Keratinocyte (primary cell): ENCODE data around the genes ZNF430, ZNF43 and CCNE1.

GRCh38 chr19:20769495-20769982 is 6.6 kb upstream of the ZNF66 start:
CAGE:
- cytosol, long polyA minus RNA: no peak
- cytosol, long polyA plus RNA: no peak
- long polyA plus RNA: no peak
- nucleus, long polyA minus RNA: no peak
- nucleus, long polyA plus RNA: no peak

DNA sequence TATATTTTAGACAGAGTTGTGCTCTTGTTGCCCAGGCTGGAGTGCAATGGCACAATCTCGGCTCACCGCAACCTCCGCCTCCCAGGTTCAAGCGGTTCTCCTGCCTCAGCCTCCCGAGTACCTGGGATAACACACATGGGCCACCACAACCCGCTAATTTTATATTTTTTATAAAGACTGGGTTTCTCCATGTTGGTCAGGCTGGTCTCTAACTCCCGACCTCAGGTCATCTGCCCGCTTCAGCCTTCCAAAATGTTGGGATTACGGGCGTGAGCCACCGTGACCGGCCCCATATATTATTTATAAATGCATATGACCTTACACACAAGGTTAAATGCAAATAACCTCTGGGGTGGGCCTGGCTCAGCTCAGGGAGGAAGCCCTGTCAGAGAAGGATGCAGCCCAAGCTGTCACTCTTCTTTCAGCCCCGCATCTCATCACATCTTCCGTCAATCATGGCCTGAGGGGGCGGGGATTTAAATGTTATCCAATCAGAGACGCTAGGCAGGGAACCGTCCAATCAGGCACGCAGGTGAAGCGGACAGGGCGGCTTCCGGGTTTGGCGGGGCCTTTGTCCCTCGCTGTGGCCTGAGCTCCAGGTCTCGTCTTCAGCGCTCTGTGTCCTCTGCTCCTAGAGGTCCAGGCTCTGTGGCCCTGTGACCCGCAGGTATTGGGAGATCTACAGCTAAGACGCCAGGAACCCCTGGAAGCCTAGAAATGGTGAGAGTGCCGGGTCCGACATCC is at the start of gene ZNF430:
TSS of gene ZNF430 (plus strand) at position 574 of the 744 bp plus-strand sequence.
CAGE:
- cytosol, long polyA minus RNA: no peak
- cytosol, long polyA plus RNA: no peak
- long polyA plus RNA: start-site peak on the plus strand centred at position 591 of the sequence, 42 bp wide, 91 and 205 reads in 2 replicates
- nucleus, long polyA minus RNA: start-site peak on the plus strand centred at position 584 of the sequence, 36 bp wide, 79 reads
- nucleus, long polyA plus RNA: start-site peak on the plus strand centred at position 585 of the sequence, 41 bp wide, 185 and 348 reads in 2 replicates

GRCh38 chr19:21418754-21419834 is 22.2 kb downstream of the ZNF493 start:
CAGE:
- cytosol, long polyA minus RNA: no peak
- cytosol, long polyA plus RNA: no peak
- long polyA plus RNA: no peak
- nucleus, long polyA minus RNA: no peak
- nucleus, long polyA plus RNA: no peak

DNA sequence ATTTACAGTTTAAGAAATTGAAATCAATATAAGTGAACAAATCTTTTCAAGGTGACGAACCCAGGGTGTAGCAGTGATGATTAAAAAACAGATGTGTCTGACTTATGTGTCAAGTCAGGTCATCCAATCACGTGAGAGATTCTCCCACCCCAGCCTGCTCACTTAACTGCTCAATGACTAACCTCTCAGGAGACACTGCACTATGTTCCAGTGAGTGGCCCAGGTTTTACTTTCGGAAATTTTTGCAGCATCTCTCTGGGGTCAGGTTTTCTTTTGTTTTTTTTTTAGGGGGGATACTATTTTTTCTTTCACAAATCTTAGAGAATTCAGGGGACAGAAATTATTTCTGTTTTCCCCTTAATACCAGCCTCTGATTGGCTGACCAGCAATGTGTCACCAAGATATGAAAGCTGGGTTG is 60.7 kb downstream of the ZNF429 start:
CAGE:
- cytosol, long polyA minus RNA: no peak
- cytosol, long polyA plus RNA: no peak
- long polyA plus RNA: no peak
- nucleus, long polyA minus RNA: no peak
- nucleus, long polyA plus RNA: no peak

GRCh38 chr19:21586175-21586556 is 80.8 kb downstream of the ZNF429 start:
CAGE:
- cytosol, long polyA minus RNA: no peak
- cytosol, long polyA plus RNA: no peak
- long polyA plus RNA: no peak
- nucleus, long polyA minus RNA: no peak
- nucleus, long polyA plus RNA: no peak

GRCh38 chr19:21586557-21587381 is 81.4 kb downstream of the ZNF429 start:
CAGE:
- cytosol, long polyA minus RNA: no peak
- cytosol, long polyA plus RNA: no peak
- long polyA plus RNA: no peak
- nucleus, long polyA minus RNA: no peak
- nucleus, long polyA plus RNA: no peak

DNA sequence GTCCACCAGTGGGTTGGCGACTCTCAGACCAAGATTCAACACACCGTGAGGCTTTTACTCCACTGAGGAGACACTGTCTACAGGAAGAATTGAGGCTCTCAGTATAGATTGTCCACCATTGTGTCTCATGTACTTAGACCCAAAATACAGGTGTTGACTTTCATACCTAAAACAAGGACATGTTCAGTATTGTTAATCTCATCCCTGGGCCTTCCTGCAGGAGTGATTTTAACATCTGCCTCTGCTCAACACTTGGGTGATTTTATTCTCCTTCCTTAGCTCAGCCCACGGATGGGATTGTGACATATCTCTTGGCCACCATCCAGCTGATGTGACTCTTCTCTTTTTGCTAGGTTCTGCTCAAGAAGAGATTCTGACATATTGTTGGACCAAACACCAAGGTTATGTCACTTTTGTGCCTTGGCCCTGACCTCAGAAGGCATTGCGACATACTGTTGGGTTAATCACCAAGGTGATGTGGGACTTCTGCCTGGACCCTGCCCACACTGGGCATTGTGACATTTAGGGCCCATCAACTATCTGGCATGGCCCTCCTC is 88.4 kb downstream of the ZNF429 start:
CAGE:
- cytosol, long polyA minus RNA: no peak
- cytosol, long polyA plus RNA: no peak
- long polyA plus RNA: no peak
- nucleus, long polyA minus RNA: no peak
- nucleus, long polyA plus RNA: no peak

DNA sequence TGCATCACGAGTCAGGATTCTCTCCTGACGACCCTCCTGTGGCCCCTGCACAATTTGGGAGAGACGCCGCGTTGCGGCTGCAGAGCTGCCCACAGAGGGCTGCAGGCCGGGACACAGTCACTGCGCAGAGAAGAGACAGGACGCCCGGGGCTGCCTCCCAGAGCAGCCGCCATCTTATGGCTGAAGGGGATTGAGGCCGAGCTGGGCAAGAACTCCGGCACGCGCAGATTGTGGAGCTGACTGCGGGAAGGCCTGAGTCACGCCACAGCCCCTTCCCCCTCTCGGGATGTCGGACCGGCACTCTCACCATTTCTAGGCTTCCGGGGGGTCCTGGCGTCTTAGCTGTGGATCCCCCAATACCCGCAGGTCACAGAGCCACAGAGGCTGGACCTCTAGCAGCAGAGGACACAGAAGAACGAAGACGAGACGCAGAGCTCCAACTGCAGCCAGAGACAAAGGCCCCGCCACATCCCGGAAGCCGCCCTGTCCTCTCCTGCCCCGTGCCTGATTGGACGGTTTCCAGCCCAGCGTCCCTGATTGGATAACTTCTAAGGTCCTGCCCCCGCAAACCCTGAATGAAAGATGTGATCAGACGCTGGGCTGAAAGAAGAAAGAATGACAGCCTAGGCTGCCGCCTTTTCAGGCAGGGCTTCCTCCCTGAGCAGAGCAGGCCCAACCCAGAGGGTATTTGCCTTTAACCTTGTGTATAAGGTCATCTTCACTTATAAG is at the start of gene ZNF43:
TSS of gene ZNF43 (minus strand) at position 454 of the 729 bp plus-strand sequence.
CAGE:
- cytosol, long polyA minus RNA: no peak
- cytosol, long polyA plus RNA: no peak
- long polyA plus RNA: no peak
- nucleus, long polyA minus RNA: start-site peak on the minus strand centred at position 443 of the sequence, 31 bp wide, 47 reads
- nucleus, long polyA plus RNA: no peak

CAGE:
- cytosol, long polyA minus RNA: no peak
- cytosol, long polyA plus RNA: no peak
- long polyA plus RNA: no peak
- nucleus, long polyA minus RNA: no peak
- nucleus, long polyA plus RNA: no peak
Measured at GRCh38 chr19:22518131-22518615, 96.0 kb upstream of the ZNF98 start.

CAGE:
- cytosol, long polyA minus RNA: no peak
- cytosol, long polyA plus RNA: no peak
- long polyA plus RNA: no peak
- nucleus, long polyA minus RNA: no peak
- nucleus, long polyA plus RNA: no peak
Measured at GRCh38 chr19:22548405-22548694, 85.8 kb upstream of the ZNF492 start.

GRCh38 chr19:27767841-27768790 is 1444.8 kb downstream of the UQCRFS1 start:
CAGE:
- cytosol, long polyA minus RNA: no peak
- cytosol, long polyA plus RNA: no peak
- long polyA plus RNA: no peak
- nucleus, long polyA minus RNA: no peak
- nucleus, long polyA plus RNA: no peak

DNA sequence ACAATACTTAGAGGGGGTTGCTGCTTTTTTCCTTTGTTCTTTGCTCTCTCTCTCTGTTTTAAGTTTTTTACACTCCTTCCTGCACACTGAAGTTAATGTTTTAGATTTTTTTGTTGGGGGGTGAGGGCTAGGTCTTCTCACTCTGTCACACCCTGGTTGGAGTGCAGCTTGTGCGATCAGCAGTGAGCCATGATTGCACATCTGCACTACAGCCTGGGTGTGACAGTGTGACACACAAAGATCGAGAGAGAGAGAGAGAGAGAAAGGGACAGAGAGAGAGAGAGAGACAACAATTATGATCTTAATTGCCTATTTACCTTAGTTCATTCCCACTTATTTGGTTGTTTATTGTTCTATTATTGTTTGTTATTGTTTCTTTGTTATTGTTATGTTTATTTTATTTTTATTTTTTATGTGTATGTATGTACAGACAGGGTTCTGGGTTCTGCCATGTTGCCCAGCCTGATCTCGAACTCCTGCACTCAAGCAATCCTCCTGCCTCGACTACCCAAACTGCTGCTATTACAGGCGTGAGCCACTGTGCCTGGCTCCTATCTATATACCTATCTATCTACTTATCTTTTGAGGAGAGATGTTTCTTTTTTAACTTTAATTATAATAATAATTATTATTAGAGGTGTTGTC is 1432.1 kb downstream of the UQCRFS1 start:
CAGE:
- cytosol, long polyA minus RNA: no peak
- cytosol, long polyA plus RNA: no peak
- long polyA plus RNA: no peak
- nucleus, long polyA minus RNA: no peak
- nucleus, long polyA plus RNA: no peak

DNA sequence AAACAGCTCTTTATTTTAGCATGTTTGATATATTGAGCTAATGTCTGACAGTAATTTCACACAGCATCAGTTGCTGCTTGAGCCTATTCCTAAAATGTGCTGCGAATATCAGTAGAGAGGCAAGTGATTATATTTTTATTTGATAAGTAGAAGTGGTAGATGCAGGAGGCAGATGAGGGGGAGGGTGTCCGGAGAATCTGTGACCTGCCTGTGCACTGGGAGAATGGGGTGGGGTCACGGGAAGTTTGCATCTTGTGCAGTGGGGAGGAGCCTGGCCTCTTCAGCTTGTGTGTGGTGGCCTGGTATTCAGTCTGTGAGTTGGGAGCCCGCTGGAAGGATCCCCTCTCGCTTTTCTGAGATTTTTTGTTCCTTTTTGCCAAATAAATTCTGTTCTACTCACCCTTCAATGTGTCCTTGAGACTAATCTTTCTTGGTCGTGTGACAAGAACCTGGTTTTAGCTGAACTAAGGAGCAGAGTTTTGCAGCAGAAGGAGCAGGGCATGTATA is 1257.5 kb downstream of the UQCRFS1 start:
CAGE:
- cytosol, long polyA minus RNA: no peak
- cytosol, long polyA plus RNA: no peak
- long polyA plus RNA: no peak
- nucleus, long polyA minus RNA: no peak
- nucleus, long polyA plus RNA: no peak

DNA sequence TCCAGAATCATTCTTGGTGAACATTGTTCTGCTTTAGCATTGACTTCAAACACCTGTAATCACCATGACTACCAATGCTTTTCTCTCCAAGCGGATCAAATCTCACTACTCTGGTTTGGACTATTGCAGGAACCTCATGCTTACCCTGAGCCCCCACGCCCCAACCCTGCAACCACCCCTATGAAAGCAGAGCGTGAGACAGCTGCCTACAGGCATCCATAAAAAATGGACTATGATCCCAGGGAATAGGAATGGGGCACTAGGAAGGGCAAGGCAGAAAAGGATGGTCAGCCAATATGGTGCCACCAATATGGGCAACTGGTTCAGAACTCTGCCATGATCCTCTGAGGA is 1074.3 kb downstream of the UQCRFS1 start:
CAGE:
- cytosol, long polyA minus RNA: no peak
- cytosol, long polyA plus RNA: no peak
- long polyA plus RNA: no peak
- nucleus, long polyA minus RNA: no peak
- nucleus, long polyA plus RNA: no peak

CAGE:
- cytosol, long polyA minus RNA: no peak
- cytosol, long polyA plus RNA: no peak
- long polyA plus RNA: no peak
- nucleus, long polyA minus RNA: no peak
- nucleus, long polyA plus RNA: no peak
Measured at GRCh38 chr19:28883339-28883874, 329.5 kb downstream of the UQCRFS1 start.

CAGE:
- cytosol, long polyA minus RNA: no peak
- cytosol, long polyA plus RNA: no peak
- long polyA plus RNA: no peak
- nucleus, long polyA minus RNA: no peak
- nucleus, long polyA plus RNA: no peak
Measured at GRCh38 chr19:29211589-29212889, 912 bp downstream of the UQCRFS1 start.

GRCh38 chr19:29709205-29709483 is 5.9 kb downstream of the C19orf12 start:
CAGE:
- cytosol, long polyA minus RNA: no peak
- cytosol, long polyA plus RNA: no peak
- long polyA plus RNA: no peak
- nucleus, long polyA minus RNA: no peak
- nucleus, long polyA plus RNA: no peak

DNA sequence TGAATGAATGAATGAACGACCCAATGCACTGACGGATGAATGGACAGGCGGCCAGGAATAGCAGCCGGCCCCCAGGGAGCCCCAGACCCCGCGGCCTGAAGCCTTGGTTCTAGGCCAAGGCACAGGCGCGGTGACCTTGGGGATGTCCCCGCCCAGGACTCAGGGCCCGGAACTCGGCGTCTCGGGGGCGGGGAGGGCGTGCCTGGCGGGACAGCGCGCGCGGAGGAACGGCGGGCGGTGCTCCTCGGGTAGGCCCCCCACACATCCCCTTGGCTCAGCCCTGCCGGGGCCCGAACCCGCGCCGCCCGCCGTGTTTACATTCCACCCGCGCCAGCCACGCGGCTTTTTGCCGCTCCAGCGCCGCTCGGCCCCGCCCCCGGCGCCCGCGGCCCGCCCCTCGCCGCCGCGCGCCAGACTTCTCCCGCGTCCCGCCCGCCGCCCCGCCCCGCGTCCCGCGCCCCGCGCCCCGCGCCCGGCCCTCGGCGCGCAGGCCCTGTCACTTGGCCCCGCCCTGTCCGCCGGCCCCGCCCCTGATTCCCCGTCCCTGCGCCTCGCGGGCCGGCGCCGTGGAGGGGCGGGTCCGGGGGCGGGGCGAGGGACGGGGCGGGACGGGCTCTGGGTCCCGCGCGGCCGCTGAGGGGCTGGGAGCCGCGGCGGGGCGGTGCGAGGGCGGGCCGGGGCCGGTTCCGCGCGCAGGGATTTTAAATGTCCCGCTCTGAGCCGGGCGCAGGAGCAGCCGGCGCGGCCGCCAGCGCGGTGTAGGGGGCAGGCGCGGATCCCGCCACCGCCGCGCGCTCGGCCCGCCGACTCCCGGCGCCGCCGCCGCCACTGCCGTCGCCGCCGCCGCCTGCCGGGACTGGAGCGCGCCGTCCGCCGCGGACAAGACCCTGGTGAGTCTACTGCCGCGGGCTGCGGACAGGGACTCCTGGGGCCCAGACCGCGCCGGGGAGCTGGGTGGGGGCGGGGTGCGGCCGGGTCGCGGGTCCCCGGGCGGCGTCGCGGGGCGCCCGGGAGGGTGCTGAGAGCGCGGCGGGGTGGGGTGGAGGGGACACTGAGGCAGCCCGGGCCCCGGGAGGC is at the start of gene CCNE1:
TSS of gene CCNE1 (plus strand) at position 729 of the 1,077 bp plus-strand sequence.
CAGE:
- cytosol, long polyA minus RNA: no peak
- cytosol, long polyA plus RNA: no peak
- long polyA plus RNA: no peak
- nucleus, long polyA minus RNA: no peak
- nucleus, long polyA plus RNA: no peak

DNA sequence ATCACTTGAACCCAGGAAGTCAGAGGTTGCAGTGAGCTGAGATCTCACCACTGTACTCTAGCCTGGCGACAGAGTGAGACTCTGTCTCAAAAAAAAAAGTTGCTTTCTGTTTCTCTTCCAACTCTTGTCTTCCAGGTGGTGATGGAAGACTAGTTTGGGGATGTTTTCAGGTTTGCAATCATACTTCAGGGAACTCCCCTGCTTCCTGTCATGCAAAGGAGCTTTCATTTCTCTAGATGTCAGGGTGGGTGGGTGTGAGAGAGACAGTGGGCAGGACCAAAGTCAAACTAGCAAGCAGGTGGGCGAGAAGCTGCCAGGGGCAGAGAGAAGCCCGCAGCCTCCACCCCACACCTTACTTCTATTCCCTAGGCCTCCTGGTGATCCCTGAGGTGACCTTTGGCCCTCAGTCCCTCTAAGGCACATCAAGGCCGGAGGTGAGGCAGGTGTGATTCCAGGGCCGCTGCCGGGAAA is 25.7 kb downstream of the CCNE1 start:
CAGE:
- cytosol, long polyA minus RNA: no peak
- cytosol, long polyA plus RNA: no peak
- long polyA plus RNA: no peak
- nucleus, long polyA minus RNA: no peak
- nucleus, long polyA plus RNA: no peak

DNA sequence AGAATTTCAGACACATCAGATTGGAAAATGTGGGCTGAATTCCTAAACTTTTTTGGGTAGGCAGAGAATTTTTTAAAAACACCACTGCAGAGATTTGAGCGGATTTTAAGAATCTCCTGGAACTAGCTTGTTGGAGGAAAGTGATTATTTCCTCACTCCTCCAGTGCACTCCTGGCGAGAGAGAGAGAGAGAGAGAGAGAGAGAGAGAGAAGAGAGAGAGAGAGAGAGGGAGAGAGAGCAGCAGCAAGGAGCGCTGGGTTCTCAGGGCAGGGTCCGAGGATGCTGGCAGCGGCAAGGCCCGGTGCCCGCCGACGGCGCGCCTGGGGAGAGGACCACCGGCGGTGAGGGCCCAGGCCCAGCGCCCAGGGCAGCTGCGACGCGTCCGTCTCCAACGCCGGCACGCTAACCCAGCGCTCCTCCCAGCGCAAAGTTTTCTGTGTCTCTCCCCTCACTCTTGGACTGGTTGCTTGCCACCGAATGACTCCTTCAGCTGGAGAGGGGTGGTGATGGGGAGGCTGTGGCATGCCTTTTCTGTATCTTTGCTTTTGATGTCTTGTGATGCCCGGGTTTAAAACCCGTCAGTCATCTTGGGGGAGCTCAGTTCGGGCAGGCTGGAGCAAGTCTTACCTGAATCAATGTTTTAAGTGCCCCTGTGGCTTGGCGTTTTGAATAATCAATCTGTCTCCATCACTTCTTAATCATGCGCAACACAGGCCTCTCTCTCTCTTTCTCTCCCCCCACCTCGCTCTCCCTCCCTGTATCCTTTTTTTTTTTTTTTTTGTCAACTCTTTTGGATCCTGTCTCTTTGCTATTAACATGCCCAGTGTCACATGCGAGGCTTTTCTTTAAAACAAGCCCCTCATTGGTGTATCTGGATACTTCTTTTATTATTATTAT is 148.7 kb upstream of the ZNF536 start:
CAGE:
- cytosol, long polyA minus RNA: no peak
- cytosol, long polyA plus RNA: no peak
- long polyA plus RNA: no peak
- nucleus, long polyA minus RNA: no peak
- nucleus, long polyA plus RNA: no peak